Placental pericyte (primary cell): ENCODE measurements around a stretch of chr5.

GRCh38 chr5:86679567-86680085 is 61.9 kb downstream of the COX7C start:
- CAGE, long polyA plus RNA, result no peak

- CAGE, long polyA plus RNA, result no peak
Observed at GRCh38 chr5:87299584-87300275, 32.0 kb downstream of the RASA1 start.

- CAGE, long polyA plus RNA, result no peak
Observed at GRCh38 chr5:87314208-87314499, 46.5 kb downstream of the RASA1 start.

DNA sequence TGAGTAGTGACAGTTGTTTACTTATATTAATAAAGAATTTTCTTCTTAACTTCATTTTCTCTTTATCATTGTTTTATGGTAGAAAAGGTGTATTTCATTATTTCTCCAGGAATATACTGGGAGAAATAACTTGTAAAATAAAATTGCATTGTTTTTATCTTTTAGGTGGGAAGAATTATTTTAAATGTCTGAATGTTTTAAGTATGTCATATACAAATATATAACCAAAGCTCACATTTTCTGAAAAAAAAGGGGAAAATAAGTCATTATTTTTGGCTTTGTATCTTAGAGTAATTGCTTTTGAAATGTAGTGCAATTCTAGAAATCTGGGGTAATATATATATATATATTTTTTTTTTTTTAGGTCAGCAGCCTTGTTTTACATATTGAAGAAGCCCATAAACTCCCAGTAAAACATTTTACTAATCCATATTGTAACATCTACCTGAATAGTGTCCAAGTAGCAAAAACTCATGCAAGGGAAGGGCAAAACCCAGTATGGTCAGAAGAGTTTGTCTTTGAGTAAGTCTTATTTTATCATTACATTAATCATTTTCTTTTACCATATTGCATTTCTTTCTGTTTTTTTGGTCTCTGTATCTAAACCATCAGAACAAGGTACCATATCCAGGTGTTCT is 38.8 kb downstream of the CCNH start:
- CAGE, long polyA plus RNA, result no peak

- CAGE, long polyA plus RNA, result no peak
Observed at GRCh38 chr5:88503083-88503396, 234.4 kb upstream of the TMEM161B start.

DNA sequence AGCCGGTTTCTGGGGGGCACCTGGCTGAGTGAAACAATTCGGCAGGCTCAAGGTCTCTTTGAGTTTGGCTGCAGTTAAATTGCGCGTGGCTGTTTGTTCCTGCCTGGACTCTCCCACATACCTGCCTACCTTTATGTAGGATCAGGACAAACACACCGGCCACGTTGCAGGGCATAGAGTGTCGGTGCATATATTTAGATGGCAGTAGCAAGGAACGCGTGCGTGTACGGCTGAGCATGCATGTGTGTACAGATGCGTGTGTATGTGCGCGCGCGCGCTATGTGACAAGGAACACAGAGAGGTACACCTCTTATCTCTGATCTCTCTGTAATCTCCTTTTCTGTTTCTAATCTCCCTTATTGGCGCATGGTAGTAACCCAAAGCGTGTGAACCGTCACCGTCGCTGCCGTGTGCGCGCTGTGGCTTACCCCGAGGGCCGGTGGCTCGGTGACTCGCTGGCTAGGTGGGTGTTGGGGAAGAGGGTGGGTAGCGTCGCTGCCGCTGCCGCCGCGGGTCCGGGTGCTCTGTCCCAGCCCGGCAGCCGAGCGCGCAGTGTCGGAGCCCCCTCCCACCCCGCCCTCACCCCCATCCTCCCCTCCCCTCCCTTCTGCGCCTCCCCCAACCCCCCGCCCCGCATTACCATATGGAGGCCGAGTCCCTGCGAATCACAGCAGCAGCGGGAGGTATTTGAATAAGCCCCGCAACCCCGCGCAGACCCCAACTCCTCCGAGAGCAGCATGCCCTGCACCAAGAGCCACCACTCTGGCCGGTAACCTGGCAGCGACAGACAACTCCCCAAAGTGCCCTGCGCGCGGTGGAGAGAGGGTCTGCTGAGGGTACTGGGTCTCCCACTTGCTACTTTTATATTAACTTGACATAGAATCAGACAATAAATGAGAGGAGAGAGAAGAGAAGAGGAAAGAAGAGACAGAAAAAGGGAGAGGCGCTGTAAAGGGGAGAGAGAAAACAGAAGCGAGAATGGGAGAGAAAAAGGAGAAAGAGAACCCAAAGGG is 204.8 kb downstream of the MEF2C start:
- CAGE, long polyA plus RNA, result no peak

DNA sequence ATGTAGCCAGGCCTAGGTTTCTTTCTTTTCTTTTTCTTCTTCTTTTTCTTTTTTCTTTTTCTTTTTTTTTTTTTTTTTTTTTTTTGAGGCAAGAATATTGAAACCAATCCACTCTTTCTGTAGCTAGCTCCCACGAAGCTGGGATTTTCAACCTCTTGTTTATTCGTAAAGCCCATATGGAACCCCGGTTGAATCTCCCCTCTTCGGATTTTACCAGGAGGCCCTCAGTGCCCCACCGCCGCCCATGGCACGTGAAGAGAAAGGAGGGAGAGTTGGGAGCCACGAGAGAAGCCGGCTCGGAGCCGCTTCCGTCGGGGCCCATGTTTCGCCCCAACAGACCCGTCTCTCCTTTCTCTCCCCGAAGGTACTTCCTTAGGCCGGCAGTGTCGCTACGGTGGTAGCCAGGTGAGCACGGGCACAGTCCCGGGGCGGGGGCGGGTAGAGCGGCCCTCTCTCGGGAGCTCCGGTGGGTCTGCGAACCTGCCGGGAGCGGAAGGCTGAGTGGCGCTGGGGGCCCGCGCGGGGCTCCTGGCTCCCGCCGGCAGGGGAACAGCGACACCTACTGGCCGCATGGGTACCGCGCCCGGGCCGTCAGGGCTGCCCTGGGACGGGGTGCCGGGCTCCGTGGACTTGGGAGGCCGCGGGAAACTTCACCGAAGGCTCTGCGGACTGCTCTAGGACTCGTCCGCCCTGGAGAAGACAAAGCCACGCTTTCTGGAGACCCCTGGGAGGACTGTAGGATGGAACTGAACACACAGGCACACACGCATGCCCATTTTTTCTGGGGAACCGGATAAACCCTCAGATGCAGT is 202.7 kb downstream of the MEF2C start:
- CAGE, long polyA plus RNA, result no peak

DNA sequence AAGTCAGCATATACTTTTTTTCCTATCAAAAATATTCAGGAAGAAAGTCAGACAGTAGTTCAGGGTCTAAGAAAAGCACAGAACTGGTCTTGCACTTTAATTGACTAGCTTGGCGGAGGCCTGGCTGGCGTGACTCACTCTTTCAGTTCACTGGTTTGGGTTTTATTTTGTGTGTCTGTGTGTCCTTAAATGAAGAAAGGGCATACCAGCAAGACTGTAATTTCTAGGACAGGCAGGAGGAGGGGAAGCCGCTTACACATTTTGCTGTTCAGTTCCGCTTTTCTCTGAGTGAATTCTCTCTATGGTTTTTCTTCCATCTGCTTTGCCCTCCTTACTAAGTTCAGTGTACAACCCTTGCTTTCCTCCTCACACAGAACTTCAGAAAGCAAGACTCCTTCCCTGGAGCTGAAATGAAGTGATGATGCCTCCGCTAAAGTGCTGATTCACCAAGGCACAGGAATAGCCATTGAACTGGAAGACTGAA is 150.8 kb downstream of the MEF2C start:
- CAGE, long polyA plus RNA, result no peak

- CAGE, long polyA plus RNA, result no peak
Observed at GRCh38 chr5:88785397-88785825, 97.6 kb downstream of the MEF2C start.

DNA sequence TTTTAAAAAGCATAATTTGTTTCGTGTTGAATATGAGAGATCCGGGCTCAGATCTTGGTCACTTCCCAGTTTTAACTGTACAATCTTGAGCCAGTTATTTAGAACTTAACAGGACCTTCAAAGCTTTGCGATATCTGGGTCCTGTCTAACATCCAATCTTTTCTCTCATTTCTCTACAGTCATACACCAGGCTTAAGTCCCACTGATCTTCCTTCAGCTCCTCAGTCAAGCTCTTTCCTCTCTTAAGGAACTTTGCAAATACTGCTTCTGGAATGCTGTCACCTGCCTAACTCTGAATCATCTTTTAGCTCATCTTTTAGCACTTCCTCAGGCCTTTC is 63.7 kb downstream of the MEF2C start:
- CAGE, long polyA plus RNA, result no peak

DNA sequence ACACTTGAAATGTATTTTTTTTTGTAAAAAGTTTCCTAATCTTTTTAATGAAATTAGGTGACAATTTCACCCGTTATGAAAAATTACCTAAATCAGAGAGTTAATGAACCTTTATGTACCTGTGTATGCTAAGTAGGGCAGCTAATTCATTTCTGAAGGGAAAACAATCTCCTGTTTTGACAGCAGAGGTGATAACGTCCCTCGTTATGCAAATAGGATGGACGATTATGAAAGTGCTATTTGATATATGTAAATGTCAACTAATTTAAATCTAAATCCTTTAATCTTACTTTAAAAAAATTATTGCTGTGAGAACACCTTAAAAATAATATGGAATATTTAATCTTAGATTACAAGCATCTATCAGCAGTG is 58.8 kb downstream of the MEF2C start:
- CAGE, long polyA plus RNA, result no peak

GRCh38 chr5:88824732-88825254 is 58.2 kb downstream of the MEF2C start:
- CAGE, long polyA plus RNA, result no peak

- CAGE, long polyA plus RNA, result no peak
Observed at GRCh38 chr5:88904514-88904967, 21.6 kb upstream of the MEF2C start.

DNA sequence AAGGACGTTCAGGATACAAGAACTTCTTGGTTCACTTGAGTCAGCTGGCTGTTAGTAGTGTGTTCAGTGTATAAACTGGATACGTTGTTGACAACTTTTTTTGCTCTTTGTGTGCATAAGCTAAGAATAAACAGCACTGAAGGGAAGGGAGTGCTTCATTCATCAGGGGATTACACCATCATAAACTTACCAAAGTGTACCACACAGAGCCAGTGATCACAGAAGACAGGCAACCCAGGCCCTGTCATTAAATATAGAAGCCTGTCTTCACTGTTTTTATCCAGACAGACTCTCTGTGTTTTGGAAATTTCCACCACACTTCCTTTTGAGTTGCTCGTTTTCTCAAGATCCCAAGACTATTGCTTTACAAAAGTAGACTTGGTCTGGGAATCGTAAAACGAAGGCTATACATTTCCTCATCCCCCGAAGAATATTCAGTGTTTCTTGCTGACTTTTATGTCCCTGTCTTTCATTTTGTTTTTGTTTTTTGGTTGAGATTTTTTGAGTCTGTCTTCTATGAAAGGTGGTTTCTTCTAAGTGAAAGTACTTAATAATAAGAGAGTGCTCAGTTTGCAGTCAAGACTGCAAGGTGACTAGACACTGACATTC is 55.6 kb upstream of the MEF2C start:
- CAGE, long polyA plus RNA, result no peak

- CAGE, long polyA plus RNA, result no peak
Observed at GRCh38 chr5:89396576-89397230, 513.7 kb upstream of the MEF2C start.

DNA sequence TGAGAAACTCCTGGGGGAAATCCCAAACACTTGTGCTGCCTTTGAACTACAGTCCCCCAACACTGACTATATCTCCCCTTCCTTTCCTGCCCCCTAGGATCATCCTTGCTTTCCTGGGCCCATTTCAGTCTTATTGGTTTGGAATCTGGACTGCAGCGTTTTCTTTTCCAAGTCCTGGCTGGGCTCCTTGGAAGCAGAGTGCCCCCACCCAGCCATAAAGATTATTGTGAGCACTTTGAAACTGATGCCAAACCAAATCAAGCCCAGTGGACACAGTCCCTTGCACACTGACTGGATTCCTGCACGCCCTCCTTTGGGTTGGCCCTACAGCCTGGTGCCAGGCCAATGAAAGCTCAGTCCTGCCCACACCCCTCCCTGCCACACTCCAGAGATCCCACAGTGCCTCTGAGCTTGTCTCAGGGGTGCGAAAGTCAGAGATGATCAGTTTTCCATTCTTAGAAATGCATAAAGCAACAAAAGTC is 181.9 kb downstream of the CETN3 start:
- CAGE, long polyA plus RNA, result no peak

- CAGE, long polyA plus RNA, result no peak
Observed at GRCh38 chr5:90516677-90518116, 12.2 kb downstream of the LYSMD3 start.

DNA sequence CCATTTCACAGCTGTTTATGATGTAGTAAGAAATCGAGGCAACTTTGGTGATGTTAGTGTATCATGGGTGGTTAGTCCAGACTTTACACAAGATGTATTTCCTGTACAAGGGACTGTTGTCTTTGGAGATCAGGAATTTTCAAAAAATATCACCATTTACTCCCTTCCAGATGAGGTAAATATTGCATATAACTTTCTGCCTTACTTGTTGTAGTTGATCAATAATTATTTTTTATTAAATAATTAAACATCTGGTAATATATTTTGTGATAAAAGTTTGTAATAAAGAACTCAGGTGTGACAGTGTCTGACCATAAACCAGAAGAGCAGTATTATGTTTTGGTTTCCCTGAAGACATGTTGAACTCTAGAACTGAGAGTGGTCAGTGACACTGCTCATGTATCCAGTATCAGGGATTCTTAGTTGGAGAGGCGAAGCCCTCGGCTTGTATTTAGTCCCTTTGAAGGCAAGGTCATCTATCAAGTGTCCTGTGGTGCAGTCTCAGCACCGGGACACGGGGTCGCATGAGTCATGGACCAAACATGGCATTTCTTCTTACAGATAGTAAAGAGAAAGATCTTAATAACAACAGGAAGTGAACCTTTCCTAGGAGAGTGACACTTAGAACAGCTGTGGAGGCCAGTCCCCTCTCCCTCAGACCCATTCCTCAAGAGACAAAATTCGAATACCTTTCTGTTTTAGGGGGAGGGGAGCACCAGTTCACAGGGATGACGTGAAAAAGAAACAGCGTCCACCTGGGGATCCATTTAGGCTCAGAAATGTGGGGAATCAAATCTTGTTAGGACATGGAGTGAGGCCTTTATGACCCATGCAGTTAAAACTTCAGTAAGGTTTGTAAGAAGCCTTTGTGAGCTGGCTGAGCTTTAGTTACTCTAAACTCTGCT is 86.3 kb downstream of the ADGRV1 start:
- CAGE, long polyA plus RNA, result no peak

GRCh38 chr5:90898830-90899670 is 340.5 kb downstream of the ADGRV1 start:
- CAGE, long polyA plus RNA, result no peak

- CAGE, long polyA plus RNA, result no peak
Observed at GRCh38 chr5:90934046-90934493, 375.5 kb downstream of the ADGRV1 start.